ENCODE results near the gene EVI2A.

DNA sequence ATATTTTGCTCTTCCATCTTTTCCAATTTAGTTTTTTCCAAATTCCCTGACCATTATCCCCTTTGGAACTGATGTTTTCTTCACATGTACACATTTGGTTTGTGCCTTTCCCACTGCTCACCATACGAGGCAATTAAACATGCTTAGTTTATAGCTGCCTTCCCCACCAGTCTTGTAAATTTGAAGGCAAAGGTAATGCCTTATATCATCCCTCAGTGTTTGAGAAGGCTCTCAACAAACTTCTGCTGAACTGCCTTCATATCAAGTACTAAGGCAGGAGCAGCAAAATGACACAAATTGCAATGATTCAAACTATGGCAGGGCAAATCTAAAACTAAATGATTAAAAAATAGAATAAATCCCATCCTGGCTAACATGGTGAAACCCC lies 12.7 kb downstream of the SSH2 start:
- PRO-cap, 2 experiments = no peak in any of the 2 experiments

- PRO-cap, 2 experiments = no peak in any of the 2 experiments
Observed at GRCh38 chr17:30116308-30116613, 355 bp upstream of the NSRP1 start.

DNA sequence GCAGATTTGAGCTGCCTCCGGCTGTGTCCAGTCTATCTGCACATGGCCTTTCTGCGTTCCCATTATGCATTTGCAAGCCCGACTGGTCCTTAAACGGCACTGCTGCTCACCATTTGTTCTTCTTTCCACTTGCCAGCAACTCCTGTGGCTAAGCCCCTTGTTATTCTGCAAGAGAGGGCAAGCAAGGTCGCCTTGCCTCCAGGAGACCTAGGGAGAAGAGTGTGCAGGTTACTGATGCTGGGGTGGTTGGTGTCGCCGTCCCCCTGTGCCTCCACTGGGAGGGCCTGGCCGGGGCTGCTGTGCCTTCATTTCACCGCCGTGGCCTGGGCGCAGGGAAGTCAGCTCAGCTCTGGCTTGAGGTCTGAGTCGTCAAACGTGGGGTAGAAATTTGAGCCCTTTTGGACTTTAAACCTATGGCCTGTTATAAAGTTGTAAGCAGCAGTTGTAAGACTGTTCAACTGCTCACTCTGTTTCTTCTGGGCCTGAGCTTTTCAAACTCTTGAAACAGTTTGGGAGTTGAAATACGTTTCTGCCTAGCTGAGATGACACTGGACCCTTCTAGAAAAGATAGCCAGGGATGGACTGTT lies 12.7 kb downstream of the SLC6A4 start:
- PRO-cap, 2 experiments = peak in 1 of 2 experiments; most common plus-strand start position 435 of the sequence (in 1); most common minus-strand start position 351 of the sequence (in 1)

DNA sequence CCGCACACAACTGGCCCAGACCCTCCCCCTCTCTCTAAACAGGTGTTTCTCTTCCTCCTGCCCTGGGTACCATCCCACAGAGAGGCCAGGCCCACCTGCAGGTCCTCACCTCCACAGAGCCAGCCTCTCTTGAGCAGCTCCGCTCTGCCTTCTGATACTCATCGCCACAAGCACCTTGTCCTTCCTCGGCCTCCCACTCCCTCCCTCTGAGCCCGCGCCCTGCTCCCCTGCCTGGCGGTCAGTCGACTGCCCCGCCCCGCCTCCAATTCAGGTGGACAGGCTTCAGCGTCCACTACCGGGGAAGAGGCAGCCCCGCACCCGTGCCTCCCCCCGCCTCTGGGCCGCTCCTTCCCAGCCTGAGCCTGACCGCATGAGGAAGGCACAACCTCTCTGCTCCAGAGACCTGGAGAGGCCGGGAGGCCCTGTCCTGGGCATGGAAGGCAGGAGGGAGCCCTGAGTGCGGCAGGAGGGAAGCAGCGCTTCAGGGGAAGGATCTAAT lies 2.8 kb upstream of the SLC6A4 start:
- PRO-cap, 2 experiments = no peak in any of the 2 experiments

DNA sequence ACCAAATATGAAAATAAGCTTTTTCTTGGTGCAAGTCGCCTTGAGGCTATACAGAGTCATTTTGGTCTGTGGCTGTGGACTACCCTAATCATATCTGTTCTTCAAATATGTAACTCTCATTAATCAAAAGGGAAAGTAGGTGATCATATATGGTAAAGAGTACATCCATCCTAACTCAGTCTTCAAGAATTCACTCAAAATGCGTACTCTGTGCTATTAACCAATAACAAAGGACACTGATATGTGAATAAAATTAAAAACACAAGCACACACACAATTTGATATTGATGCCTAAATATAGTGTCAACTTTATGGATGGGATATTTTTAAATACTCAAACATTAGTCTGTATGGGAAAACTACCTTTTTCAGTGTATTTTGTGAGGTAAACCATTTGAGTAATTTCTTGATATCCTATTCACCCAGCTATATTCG lies 2.7 kb downstream of the CPD start:
- PRO-cap, 2 experiments = no peak in any of the 2 experiments

- PRO-cap, 2 experiments = no peak in any of the 2 experiments
Observed at GRCh38 chr17:30576129-30576575, 98.9 kb downstream of the GOSR1 start.

DNA sequence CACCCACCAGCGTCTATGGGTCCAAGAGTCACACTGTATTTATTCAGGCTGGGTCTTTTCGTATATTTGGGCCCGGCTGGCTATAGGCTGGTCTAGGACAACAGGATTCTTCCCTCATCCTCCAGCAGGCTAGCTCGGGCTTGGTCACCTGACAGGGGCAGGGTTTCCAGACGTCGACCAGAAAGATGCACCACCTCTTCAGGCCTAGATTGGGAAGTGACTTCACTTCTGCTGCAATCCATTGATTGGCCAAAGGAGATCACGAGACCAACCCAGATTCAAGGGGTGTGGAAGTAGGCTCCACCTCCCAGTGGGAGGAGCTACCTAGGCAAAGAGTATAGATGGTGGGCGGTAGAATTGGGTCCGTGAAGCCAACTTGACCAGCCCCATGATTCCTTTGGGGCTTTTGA lies 167.5 kb downstream of the GOSR1 start:
- PRO-cap, 2 experiments = no peak in any of the 2 experiments

GRCh38 chr17:30933756-30934478 lies 12.2 kb downstream of the ADAP2 start:
- PRO-cap, 2 experiments = no peak in any of the 2 experiments

DNA sequence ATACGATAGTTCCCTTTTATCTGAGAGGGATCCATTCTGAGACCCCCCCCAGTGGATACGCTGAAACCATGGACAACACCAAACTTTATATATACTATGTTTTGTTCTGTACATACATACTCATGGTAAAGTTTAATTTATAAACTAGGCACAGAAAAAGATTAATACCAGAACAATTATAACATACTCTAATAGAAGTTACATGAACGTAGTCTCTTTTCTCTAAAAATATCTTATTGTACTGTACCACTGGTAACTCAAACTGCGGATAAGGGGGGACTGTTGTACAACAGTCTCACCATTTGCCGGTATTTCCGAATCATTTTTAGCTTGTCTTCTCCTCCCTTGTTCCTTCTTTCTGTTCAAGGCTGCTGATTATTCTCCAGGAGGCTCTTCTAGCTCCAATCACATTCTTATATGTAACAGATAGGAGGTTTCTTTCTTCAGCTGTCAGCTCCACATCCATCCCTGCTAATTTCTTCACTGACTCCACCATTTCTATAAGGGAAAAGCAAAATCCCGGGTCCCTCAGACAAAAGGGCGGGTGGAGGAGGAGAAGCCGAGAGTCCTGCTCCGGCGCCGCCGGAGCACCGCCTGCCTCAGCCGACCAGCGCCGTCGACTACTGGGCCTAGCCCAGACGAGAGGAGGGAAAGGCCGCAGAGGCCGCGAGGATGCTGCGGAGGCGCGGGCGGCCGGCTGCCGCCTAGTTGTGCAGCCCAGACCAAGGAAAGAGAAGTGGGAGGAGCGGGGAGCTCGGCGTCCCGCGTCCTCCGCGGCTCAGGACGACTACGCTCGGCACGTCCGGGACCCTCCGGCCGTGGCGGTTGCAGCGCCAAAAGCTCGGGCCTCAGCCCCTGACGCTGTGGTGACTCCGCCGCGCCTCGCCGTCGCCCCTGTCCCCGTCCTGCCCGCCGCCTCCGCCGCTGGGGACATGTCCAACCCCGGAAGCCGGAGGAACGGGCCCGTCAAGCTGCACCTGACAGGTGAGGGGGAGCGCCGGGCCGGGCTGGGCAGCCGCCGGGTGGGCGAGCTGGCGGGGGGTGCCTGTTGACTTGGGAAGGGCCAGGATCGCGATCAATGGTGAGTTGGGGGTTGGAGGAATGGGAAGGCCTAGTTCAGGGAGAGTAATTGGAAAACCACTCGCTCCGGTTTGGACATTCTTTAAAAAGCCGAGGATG lies 37.4 kb downstream of the RNF135 start:
- PRO-cap, 2 experiments = peak in 1 of 2 experiments; most common plus-strand start position 729 of the sequence (in 1); most common minus-strand start position 625 of the sequence (in 1)

GRCh38 chr17:31163111-31163777 lies 68.5 kb downstream of the NF1 start:
- PRO-cap, 2 experiments = no peak in any of the 2 experiments

DNA sequence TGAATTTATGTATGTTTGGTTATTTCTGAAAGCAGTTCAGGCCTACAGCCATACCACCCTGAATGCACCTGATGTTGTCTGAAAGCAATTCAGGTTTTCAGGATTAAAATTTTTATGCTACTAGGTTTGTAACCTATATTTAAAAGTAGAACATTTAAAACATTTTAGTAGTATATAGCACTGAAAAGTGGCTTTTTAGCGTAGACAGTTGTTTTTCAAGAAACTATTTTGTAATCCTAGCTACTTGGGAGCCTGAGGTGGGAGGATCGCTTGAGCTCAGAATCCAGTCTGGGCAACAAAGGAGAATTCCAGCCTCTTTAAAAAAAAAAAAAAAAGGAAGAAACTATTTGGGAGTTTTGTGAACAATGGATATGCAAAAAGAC lies 17.8 kb downstream of the OMG start:
- PRO-cap, 2 experiments = no peak in any of the 2 experiments

- PRO-cap, 2 experiments = no peak in any of the 2 experiments
Observed at GRCh38 chr17:31321240-31322094, at the start of gene EVI2A. Gene EVI2A, minus strand, starts transcription at chr17:31321622.

DNA sequence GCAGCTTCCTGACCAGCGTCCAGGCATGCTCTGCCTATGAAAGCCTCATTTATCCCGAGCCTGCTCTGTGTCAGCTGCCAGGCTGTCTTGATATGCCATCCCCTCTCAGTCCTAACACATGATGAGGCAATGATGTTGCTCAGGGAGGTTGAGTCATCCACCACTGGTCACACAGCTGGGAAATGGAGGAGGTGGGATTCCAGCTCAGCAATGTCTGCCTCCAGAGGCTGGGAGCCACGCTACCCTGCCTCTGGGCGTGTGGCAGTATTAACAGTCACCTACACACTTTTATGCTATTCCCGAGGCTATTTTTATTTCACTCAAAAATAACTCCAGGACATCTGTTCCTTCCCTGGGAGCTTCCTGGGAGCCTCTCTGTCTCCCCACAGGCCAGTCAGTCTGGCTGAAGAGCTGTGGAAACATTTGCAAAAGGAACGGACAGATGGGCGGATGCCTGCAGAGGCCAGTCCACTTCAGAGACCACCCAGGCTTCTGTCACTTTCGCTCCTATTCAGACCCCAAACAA lies 22.6 kb downstream of the RAB11FIP4 start:
- PRO-cap, 2 experiments = no peak in any of the 2 experiments

GRCh38 chr17:31457175-31458062 lies 65.9 kb downstream of the RAB11FIP4 start:
- PRO-cap, 2 experiments = peak in 1 of 2 experiments; most common plus-strand start chr17:31457355 (in 1); most common minus-strand start chr17:31457319 (in 1)

- PRO-cap, 2 experiments = no peak in any of the 2 experiments
Observed at GRCh38 chr17:31490033-31490805, 98.7 kb downstream of the RAB11FIP4 start.

- PRO-cap, 2 experiments = no peak in any of the 2 experiments
Observed at GRCh38 chr17:31537585-31538532, 146.4 kb downstream of the RAB11FIP4 start.

GRCh38 chr17:31550348-31550825 lies 158.9 kb downstream of the RAB11FIP4 start:
- PRO-cap, 2 experiments = peak in 1 of 2 experiments; most common minus-strand start chr17:31550556 (in 1)

- PRO-cap, 2 experiments = no peak in any of the 2 experiments
Observed at GRCh38 chr17:31560732-31561177, 169.3 kb downstream of the RAB11FIP4 start.

DNA sequence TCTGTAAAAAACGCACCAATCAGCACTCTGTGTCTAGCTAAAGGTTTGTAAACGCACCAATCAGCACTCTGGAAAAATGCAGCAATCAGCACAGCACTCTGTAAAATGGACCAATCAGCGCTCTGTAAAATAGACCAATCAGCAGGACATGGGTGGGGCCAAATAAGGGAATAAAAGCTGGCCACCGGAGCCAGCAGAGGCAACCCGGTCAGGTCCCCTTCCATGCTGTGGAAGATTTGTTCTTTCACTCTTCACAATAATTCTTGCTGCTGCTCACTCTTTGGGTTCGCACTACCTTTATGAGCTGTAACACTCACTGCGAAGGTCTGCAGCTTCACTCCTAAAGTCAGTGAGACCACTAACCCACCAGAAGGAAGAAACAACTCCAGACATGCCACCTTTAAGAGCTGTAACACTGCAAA lies 96.8 kb downstream of the COPRS start:
- PRO-cap, 2 experiments = no peak in any of the 2 experiments

DNA sequence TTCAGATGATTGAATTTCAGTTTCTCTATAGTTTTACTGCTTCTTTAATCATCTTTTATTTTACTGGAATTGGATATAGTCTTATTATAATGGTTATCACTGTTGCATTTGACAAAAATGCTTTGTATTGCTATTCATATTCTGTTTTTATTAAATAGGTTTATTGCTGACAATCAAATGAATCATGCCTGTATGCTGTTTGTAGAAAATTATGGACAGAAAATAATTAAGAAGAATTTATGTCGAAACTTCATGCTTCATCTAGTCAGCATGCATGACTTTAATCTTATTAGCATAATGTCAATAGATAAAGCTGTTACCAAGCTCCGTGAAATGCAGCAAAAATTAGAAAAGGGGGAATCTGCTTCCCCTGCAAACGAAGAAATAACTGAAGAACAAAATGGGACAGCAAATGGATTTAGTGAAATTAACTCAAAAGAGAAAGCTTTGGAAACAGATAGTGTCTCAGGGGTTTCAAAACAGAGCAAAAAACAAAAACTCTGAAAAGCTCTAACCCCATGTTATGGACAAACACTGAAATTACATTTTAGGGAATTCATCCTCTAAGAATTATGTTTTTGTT lies 8.6 kb upstream of the LRRC37B start:
- PRO-cap, 2 experiments = no peak in any of the 2 experiments